Penis (tissue), 1 donor: ENCODE results near the gene ANKS1A.

GRCh38 chr6:34016414-34016865 is 129.4 kb downstream of the GRM4 start:
- PRO-cap: no peak

GRCh38 chr6:34237829-34238437 is 1.3 kb downstream of the HMGA1 start:
- PRO-cap: bidirectional peak, plus-strand start at chr6:34238170, minus-strand start at chr6:34238125

GRCh38 chr6:34277761-34278587 is 29.2 kb upstream of the SMIM29 start:
- PRO-cap: no peak

- PRO-cap: no peak
Measured at GRCh38 chr6:34378612-34379102, 13.8 kb downstream of the NUDT3 start.

GRCh38 chr6:34556531-34556891 is 382 bp upstream of the SPDEF start:
- PRO-cap: no peak

DNA sequence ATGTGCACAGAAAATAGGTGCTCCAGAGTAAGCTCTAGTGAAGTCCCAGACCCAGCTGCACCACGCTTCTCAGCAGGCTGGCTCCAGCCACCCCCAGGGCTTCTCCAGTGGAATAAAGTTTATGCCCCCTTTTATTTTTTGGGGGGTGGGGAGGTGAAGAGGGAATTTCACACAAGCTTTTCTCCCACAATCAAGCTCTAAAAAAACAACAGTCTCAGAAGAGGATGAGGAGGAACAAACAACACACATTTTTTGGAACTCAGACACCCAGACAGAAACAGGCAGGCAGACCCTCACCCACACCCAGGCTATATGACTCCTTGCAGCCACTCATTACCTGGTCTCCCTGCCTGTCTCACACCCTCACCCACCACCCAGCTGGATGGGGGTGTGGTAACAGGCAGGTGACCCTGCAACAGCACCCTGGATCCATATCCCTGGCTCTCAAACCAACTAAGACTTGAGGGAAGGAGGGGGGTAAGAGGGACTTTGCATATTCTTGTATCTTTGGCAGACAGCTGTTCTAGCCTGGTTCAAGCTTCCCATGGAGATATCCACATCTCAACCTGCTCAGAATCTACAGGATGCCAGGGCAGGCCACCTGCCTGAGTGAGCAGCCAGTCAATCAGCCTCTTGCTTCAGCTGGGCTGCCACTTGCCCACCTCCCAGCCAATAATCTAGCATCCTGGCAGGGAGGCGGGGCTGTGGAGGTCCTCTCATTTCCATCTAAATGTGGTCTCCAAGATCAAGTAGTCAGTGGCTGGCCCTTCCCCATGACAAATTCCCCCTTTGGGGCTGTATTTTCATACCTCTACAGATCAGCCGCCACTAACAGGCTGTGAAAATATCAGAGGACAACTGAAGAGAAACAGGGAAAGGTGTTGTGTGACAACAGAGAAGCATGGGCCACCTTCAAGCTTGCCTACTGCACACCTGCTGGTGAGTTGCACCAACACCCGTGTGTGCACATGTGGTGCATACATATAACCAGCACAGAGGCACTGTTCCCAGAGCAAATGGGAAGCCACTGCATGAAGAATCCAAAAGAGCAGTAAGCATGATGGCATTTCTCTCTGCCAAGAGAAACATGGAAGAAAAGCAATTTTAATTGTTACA is 32.9 kb upstream of the SPDEF start:
- PRO-cap: no peak

GRCh38 chr6:34601048-34601650 is 45.0 kb upstream of the SPDEF start:
- PRO-cap: no peak

DNA sequence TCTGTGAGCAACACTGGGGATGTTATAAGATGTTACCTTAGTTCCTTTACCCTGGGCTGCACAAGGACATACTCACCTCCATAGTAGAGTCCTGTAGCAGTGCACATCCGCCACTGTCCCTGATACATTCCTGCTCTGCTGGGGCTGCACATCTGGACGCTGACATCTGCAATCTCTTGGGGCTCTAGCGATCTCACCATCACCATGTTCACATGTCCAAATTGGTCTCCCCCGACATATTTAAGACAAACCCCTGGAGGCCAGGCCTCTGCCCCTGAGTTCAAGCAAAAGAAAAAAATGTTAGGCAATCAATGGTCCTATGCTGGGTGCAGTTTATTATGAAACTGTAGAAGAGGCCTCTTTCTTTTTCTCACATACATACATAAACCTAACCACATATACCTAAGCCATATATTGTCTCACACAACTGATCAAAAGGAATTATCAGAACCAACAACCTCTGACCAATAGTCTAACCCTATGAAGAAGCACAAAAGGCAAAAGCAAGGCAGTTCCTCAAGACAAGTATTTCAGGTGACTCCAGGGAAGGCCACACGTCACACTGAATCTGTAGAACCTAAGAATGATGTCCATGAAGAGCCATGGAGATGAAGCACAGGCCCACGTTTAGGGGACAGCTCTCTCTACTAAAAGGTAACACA is 49.9 kb downstream of the ILRUN start:
- PRO-cap: no peak

DNA sequence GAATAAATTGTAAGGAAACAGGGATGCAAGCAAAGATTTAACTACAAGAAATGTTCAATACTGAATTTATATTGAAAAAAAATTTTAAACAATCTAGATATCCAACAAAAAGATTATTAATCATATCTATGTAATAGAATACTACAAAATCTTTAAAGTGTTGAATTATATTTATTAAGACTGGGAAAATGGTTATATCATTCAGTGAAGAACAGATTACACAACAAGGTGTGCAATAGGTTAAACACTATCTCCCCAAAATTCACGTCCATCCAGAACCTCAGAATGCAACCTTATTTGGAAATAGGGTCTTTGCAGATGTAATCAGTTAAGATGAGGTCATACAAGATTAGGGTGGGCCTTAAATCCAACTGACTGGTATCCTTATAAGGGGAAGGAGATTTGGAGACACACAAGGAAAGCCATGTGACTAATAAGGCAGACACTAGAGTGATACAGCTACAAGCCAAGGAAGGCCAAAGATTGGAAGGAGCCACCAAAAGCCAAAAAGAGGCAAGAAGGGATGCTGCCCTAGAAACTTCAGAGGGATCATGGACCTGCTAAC is 17.1 kb downstream of the ILRUN start:
- PRO-cap: no peak

DNA sequence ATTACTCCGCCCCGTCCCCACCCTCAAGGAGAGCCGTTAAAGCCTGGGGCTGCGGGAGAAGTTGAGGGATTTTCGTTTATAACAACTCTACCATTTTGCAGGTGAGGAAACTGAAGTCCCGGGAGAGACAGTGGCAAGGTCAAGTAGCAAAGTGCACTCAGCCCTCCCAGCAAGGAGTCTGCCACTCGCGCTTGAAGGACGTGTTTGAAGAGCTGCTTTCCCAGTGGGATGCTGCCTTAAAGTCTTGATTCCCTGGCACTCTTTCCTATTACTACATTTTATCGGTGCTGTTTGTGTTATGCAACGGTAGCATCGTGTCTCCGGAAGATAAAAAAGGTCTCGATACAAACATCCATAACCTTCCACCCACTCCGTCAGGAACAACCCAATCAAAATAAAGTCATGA is 494 bp upstream of the ILRUN start:
- PRO-cap: unidirectional peak, plus-strand start at position 184 of the sequence

DNA sequence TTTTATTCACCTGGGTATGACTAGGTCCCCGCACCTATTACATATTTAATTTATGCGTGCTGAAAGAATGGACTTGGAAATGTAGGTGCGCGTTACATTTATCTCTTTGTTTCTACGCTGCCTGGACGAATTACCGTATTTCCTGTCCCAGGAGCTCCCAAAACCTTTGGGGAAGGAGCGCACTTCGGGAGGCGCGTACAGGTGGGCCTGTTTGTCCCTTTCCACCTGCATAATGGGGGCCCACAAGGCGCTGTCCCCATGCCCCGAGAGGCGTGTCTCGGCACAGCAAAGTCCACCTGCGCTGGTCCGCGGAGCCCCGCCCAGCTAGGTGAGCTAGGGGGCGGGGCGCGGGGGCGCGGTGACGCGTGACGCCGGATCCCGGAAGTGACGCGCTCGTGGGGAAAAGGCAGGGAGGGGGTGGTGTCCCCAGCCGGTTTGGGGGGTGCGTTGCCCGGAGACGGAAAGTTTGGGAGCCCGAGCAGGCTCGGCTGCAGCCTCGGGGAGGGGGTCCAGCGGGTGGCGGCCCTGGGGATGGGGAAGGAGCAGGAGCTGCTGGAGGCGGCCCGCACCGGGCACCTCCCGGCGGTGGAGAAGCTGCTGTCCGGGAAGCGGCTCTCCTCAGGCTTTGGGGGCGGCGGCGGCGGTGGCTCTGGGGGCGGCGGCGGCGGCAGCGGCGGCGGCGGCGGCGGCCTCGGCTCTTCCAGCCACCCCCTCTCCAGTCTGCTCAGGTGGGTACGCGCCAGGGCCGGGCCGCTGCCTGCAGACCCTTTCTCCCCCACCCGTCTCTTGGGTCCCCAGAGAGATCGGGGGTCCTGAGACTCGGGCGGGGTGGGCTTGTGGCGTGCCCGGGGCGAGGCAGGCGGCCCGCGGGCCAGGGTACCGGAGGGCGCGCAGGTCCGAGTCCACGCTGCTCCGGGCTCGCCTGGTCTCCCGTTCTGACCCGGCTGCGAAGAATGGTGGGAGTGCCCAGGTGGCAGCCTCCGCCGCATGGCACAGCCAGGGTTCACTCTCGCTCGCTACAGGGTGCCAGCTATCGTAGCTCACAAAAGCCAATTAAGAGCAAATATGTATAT is at the start of gene ANKS1A:
Gene ANKS1A, plus strand, starts transcription at position 384 of the 1,073 bp plus-strand sequence.
- PRO-cap: bidirectional peak, plus-strand start at position 412 of the sequence, minus-strand start at position 274 of the sequence; bidirectional peak, plus-strand start at position 1,009 of the sequence, minus-strand start at position 937 of the sequence

GRCh38 chr6:35165552-35166333 is 24.6 kb upstream of the TCP11 start:
- PRO-cap: no peak

DNA sequence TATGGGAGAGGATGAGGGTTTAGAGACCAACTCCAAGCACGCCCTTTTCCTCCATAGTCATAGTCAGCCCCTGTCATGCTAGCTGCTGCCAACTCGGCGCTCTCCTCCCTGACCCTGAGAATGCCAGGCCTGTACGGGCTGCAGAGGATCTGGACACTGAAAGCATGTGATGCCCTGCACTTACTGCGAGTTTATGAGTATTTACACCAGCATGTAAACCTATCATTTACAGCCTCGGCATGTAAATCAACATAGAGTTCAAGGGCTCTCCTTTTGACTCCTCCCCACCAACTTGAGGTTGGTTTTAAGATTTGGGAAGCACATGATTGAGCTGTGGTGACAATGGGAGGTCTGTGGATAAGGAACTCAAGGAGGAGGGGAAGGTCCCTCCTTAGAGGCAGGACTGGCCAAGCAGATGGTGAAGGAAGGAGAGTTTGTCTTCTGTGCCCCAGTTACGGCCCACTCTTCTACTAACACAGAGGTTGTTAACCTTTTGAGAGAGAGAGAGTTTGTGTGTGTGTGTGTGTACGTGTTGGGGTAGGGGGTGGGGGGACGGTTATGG is 11.5 kb upstream of the SCUBE3 start:
- PRO-cap: no peak

DNA sequence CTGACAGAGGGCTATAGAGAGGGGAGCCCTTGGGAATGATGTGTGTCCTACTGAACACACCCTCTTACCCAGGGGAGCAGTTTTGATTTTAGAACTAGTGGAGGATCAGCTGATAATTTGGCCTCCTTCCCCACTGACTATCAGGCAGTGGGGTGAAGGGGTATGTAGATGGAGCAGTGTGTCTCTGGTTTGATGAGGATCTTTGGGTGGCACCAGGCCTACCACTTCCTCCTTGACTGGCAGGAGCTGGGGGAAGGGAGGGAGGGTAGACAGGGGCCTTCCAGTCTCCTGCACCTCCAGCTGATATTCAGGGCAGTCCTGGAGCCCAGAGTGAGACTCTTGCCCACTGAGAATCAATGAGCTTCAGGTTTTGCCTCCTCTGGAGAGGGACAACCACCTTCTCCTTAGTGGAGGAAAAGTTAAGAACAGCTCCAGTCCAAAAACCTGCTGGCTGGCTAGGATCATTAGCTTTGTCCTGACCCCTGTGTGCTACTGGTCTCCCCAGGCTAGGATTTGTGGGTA is 3.2 kb downstream of the DEF6 start:
- PRO-cap: no peak

DNA sequence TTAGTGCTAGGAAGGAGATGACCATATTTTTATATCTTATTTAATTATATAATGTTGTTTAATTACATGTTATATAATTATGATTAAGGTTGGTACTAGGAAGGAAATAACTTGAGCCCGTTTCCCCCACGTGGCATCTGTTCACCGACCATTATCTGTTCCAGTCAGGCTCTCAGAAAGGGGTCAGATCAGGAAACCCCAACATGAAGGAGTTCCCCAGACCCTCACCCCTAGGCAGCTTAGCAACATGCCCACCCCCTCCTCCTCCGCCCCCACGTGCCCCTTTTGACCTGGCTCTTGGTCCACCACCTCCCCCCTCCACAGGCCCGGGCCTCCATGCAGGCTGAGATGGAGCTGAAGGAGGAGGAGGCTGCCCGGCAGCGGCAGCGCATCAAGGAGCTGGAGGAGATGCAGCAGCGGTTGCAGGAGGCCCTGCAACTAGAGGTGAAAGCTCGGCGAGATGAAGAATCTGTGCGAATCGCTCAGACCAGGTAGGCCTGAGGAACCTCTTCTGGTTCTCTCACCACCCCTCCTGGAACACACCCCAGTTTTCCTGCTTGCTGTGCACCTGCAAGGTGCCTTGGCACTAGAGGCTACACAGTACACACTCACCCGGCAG is 21.7 kb downstream of the DEF6 start:
- PRO-cap: no peak

GRCh38 chr6:35358748-35359326 is 16.5 kb downstream of the PPARD start:
- PRO-cap: no peak

DNA sequence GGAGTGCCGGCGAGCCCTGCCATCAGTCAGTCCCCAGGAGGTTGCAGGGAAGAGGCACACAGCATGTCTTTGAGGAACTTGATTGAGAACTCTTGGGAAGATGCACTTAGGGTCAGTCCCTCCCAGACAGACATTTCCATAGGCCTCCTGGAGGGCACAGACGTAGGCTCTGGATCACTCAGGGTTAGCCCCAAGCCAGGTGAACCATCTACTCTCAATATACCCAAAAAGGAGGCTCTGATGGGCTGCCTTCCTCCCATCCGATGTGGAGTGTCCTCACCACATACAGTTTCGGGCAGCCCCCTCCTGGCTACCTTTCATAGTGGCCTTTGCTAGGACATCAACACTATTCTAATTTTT is 16.5 kb upstream of the FANCE start:
- PRO-cap: no peak

DNA sequence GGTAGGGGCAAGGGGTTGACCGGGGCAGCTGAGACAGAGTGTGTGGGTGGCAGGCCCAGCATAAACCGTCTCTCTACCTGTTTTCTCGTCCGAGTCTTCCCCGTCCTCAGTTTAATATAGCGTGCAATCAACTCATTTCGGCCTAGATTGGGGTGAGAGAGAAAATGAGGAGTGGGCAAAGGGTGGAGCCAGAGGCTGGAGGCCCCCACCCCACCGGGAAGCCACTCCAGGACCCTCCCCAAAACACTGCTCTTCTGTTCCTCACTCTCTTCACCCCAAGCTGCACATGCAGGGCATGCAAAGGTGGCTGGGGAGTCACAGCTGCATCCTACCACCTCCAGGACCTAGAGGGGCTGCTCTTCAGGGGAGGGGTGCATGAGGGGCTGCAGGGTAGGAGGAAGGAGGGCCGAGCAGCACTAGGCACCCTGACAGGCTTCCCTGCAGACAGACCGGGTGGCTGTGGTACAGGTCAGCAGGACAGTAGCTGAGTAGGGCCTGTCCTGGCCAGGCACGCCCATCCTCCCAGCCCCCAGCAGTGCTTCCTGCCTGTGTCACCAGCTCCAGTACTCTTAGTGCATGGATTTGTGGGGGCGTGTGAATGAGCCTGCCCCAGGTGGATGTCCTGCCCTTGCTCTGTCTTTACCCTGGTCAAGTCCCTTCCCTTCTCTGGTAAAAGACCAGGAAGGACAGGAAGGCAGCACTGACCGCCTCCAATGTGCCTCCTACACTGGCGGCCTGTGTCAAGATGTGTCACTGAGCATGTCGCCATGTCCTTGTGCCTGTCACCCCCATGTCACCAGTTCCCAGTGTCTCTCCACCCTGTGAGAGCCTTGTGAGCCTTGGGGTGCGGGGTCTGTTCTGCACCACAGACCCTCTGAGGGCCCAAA is 12.2 kb downstream of the TEAD3 start:
- PRO-cap: no peak

DNA sequence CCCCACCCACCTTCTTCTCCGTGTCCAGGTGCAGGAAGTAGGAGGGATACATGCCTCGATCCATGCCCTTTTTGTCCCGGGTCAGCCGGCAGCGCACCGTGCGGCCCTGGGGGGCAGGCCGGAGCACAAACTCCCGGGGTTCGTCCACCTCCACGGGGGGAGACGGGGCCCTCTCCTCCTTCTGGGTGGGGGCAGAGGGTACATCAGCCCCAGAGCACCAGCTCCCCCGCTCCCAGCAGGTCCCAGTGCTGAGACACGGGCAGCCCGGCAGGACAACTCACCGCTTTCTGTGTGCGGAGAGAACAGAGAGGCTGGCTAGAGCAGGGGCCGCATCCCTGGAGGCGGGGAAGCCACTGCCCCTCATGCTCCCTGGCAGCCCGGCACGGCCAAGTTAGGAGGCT is 6.7 kb downstream of the TULP1 start:
- PRO-cap: no peak

GRCh38 chr6:35610742-35611831 is 77.6 kb downstream of the FKBP5 start:
- PRO-cap: no peak